ENCODE measurements around a stretch of chr1.

- RRBS = no CpG with 5 or more reads among the region's 6 CpGs
These were observed 1.4 kb downstream of the JAK1 start for GRCh38 chr1:64964864-64965447.

GRCh38 chr1:64982994-64983556 is 16.7 kb upstream of the JAK1 start:
- RRBS = no CpG with 5 or more reads among the region's 8 CpGs

GRCh38 chr1:65002093-65003010 is 36.0 kb upstream of the JAK1 start:
- RRBS = 55% methylated on average over 25 of the region's 69 CpGs

DNA sequence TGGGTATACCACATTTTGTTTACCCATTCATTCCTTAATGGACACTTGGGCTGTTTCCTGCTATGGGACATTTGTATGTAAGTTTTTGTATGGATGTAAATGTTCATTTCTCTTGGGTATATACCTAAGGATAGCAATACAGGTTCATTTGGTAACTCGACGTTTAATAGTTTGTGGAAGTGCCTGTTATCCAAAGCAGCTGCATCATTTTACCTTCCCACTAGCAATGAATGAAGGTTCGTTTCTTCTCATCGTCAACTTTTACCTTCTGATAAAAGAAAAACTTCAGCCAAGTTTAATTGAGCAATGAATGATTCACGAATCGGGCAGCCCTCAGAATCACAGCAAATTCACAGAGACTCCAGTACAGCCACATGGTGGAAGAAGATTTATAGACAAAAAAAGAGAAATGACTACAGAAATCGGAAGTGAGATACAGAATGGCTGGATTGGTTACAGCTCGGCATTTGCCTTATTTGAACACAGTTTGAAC is 15.0 kb downstream of the AK4 start:
- RRBS = no CpG with 5 or more reads among the region's 8 CpGs

- RRBS = no CpG with 5 or more reads among the region's 2 CpGs
These were observed 67.6 kb downstream of the AK4 start for GRCh38 chr1:65215617-65216081.

GRCh38 chr1:65292992-65293481 is 16.3 kb upstream of the DNAJC6 start:
- RRBS = no CpG with 5 or more reads among the region's 1 CpG

DNA sequence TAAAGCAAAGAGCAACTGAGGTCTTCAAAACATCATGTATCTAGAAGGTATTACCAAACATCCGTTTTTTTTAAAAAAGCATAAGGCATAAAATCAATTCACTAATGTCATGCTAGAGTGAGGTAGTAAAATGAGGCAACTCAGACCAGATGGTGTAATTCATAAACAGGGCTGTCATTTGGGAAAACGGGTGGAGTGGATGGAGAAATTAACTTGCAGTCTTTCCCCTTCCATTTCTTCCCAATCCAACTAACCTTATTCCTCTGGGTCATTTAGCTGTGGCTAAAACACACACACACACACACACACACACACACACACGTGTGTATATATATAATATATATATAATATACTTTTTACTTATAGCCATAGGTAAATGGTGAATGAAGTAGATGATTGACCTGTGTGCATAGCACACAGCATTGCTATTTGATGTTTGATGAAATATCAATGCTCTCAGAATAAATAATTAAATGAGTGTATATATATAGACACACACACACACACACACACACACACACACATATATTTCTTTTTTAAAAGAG is 51.7 kb downstream of the LEPR start:
- RRBS = no CpG with 5 or more reads among the region's 3 CpGs

GRCh38 chr1:66270280-66270835 is 263.6 kb upstream of the SGIP1 start:
- RRBS = no CpG with 5 or more reads among the region's 4 CpGs

DNA sequence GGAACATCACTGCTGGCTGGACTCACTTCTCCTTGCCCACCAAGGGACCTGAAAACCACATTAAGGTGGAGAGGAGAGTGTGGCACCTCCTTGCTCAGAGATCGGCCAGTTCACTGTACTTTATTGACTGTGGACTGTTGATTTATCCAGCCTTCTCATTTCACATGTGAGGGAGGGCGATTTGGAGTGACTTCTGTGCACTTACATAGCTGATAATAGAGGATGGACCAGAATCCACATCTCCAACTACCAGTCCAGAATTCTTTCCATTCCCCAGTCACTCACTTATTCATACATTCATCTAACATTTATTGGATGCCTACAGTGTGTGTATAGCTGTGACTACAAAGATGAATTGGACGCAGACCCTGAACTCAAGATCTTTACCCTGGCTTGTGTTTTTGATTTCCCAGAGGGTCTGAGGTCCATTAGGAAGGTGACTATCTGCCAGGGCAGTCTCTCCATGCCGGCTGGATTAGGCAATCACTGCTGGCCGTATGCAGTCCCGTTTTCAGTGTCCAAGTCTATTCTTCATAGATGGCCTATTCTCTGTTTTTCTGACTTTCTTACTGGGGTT is 233.5 kb upstream of the SGIP1 start:
- RRBS = no CpG with 5 or more reads among the region's 6 CpGs

DNA sequence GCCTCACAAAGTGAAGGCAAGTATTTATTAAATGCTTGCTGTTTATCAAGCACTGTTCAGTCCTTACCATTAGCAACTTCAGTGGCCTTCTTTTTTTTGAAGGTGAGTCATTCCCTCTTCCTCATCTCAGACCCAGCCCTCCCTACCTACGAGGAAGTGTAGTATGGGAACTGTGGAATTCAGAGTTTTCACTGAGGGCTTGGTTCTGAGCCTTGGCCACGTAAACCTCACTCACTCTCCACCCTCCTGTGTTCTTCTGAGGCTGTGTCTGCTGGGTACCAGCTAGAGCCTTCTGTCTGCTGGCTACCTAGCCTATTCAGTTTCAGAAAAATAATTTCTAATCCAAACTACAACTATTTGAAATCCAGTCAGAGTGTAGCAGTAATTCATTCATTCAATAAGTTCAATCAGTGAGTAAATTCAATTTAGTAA is 218.2 kb upstream of the SGIP1 start:
- RRBS = no CpG with 5 or more reads among the region's 2 CpGs

- RRBS = no CpG with 5 or more reads among the region's 4 CpGs
These were observed 217.3 kb upstream of the SGIP1 start for GRCh38 chr1:66316417-66317359.

DNA sequence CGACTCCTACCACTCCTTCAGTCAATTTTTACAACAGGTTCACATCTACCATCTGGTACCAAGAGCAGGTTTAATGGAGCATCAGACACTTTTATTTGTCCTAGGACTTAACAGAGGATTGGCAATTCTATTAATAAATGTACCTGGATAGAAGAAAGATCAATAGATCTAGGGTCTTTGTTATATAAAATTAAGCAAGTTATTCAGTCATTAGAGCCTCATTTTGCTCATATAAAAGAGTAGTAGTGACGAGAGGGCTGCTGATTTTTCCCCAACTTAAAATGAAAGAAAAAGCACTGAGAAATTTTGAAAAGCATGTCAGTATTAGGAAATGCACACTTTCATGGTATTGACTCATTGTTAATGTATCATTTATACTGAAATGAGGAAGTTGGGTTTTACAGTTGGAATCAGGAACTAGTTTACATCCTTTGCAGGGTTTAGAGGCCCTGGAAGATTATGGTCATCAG is 95.1 kb upstream of the SGIP1 start:
- RRBS = no CpG with 5 or more reads among the region's 2 CpGs

DNA sequence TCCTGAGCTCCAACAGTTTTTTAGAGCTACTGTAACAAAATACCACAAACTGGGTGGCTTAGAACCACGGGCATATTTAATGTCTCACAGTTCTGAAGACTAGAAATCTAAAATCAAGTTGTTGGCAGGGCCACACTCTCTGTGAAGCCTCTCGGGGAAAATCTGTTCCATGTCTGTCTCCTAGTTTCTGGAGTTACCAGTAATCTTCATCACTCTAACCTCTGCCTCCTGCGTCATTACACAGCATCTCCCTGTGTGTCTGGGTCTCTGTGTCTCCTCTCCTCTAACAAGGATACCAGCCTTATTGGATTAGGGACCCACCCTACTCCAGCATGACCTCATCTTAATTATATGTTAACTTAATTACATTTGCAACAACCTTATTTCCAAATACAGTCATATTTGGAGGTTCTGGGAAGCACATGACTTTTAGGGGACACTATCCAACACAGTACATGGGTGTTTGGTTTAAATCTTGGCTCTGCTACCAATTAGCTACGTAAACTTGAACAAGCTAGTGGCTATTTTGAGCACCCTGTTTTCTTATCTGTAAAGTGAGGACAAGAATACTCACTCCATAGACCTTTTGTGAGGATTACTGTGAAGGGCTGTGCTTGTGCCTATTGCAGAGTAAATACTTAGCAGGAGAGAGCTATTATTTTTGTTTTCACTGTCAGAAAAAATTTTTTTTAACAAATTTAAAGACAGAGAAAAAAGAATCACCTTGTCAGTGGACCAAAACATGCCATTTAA is 83.9 kb upstream of the SGIP1 start:
- RRBS = no CpG with 5 or more reads among the region's 4 CpGs

- RRBS = no CpG with 5 or more reads among the region's 1 CpG
These were observed 25.2 kb downstream of the IL12RB2 start for GRCh38 chr1:67332894-67333278.

DNA sequence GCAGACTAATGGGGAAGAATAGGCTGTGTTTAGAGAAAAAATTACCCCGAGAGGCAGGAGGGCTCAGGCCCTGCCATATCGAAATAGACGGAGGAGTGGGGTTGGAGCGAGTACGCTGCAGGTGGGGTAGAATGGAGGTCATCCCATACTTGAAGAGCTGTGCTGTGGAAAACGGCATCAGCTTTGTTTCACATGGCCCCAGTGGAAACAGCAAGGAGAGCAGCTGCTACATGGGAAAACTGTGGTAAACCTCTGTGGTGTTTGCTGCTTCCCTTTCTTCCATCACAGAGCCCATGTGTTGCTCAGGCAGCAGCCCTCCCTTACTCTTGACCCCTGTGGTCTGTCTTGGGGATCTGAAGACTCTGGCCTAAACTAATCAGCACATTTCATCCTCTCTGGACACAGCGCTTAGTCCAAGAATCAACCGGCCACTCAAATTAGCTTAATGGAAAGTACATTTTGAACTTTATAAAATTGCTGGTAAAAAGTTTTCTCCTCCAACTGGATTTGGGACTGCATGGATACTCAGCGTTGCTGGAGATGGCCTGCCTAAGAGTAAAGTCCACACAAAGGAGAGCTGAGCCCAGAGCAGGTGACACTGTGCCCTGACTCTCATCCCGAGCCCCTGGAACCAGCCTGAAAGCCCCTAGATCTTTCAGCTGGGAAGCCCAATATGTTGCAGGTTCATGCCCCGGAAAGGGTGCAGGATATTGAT is 127.2 kb upstream of the GADD45A start:
- RRBS = no CpG with 5 or more reads among the region's 11 CpGs

- RRBS = no CpG with 5 or more reads among the region's 15 CpGs
These were observed 49.5 kb upstream of the GADD45A start for GRCh38 chr1:67635367-67635950.

- RRBS = no CpG with 5 or more reads among the region's 3 CpGs
These were observed 32.1 kb upstream of the GADD45A start for GRCh38 chr1:67652881-67653328.

- RRBS = no CpG with 5 or more reads among the region's 5 CpGs
These were observed 10.4 kb upstream of the GADD45A start for GRCh38 chr1:67674476-67675212.

DNA sequence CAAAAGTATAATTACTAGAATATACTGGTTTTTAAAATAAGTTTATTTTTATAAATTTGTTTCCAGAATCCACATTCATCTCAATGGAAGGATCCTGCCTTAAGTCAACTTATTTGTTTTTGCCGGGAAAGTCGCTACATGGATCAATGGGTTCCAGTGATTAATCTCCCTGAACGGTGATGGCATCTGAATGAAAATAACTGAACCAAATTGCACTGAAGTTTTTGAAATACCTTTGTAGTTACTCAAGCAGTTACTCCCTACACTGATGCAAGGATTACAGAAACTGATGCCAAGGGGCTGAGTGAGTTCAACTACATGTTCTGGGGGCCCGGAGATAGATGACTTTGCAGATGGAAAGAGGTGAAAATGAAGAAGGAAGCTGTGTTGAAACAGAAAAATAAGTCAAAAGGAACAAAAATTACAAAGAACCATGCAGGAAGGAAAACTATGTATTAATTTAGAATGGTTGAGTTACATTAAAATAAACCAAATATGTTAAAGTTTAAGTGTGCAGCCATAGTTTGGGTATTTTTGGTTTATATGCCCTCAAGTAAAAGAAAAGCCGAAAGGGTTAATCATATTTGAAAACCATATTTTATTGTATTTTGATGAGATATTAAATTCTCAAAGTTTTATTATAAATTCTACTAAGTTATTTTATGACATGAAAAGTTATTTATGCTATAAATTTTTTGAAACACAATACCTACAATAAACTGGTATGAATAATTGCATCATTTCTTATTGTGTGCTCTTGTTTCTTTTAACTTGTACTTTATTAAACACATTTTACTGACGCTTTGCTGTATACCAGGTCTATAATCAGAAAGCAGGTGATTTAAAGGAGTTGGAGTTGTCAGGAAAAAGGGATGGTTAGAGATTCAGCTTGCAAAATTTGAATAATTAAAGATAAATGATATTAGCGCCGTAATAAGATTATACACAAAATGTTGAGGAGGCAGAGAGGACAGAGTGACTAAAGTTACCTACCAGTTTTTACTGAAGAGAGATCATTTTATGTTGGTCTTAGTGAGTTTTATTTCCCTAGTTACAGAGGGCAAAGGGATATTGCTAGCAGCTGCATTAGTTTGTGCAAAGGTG is 2.9 kb downstream of the GADD45A start:
- RRBS = no CpG with 5 or more reads among the region's 8 CpGs

Data from Jurkat, Clone E6-1 (cell line).